Right common carotid artery plus branches (tissue), 1 donor: Measurements from ENCODE around the genes GOLGA8F, CHRFAM7A, GOLGA8H and FAN1.

DNA sequence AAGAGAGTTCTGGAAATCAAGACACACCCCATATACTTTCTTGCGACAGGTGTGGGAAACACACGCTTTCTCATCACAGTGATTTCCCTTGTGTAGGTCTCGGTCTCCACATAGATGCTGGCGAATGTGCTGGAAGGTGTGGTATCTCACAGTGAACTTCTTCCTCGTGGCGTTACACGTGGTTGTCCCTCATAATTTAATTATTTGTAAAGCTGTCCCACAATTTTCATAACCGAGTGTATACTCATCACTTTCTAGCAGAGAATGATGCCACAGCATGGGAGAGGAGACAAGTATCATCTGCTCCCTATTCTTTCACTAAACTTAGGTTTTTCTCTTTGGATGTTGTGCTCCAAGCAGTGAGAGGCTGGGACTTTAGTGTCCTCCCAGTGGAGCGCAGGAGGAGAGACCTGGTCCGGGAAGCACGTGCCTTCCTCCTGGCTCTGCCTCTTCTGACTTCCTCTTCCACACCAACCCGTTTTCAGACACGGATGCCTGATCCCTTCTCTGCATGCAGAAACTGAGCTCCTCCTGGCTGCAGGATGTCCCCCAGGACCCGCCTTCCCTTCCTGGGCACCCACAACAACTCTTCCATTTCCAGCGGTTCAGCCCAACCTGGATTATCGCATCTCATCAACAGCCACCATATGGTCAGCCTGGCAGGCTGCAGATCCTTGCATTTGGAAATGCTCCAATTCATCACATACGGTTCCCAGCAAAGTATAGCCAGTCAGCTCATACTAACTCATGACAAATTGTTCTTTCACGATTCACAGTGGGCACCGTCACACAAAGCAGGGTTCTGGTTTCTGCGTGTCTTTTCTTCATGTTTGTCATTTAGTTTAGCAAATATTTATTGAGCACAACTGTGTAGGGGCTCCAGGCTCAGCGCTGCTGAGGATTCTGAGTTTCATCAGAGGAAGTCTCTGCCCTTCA is 124.7 kb downstream of the GABRG3 start:
- PRO-cap: no peak

- PRO-cap: no peak
Observed at GRCh38 chr15:27645864-27646229, 453.3 kb downstream of the OCA2 start.

- PRO-cap: no peak
Observed at GRCh38 chr15:28094380-28095529, 4.4 kb downstream of the OCA2 start.

GRCh38 chr15:28095620-28096890 is 3.1 kb downstream of the OCA2 start:
- PRO-cap: bidirectional peak, plus-strand start at chr15:28096372, minus-strand start at chr15:28096087

- PRO-cap: no peak
Observed at GRCh38 chr15:28220427-28220917, 101.5 kb downstream of the HERC2 start.

GRCh38 chr15:28378394-28378893 is at the start of gene GOLGA8F:
GOLGA8F (plus strand) TSS chr15:28378664.
- PRO-cap: no peak

- PRO-cap: no peak
Observed at GRCh38 chr15:28890794-28891379, 5.1 kb downstream of the APBA2 start.

- PRO-cap: no peak
Observed at GRCh38 chr15:29267648-29268098, 1.9 kb downstream of the NSMCE3 start.

DNA sequence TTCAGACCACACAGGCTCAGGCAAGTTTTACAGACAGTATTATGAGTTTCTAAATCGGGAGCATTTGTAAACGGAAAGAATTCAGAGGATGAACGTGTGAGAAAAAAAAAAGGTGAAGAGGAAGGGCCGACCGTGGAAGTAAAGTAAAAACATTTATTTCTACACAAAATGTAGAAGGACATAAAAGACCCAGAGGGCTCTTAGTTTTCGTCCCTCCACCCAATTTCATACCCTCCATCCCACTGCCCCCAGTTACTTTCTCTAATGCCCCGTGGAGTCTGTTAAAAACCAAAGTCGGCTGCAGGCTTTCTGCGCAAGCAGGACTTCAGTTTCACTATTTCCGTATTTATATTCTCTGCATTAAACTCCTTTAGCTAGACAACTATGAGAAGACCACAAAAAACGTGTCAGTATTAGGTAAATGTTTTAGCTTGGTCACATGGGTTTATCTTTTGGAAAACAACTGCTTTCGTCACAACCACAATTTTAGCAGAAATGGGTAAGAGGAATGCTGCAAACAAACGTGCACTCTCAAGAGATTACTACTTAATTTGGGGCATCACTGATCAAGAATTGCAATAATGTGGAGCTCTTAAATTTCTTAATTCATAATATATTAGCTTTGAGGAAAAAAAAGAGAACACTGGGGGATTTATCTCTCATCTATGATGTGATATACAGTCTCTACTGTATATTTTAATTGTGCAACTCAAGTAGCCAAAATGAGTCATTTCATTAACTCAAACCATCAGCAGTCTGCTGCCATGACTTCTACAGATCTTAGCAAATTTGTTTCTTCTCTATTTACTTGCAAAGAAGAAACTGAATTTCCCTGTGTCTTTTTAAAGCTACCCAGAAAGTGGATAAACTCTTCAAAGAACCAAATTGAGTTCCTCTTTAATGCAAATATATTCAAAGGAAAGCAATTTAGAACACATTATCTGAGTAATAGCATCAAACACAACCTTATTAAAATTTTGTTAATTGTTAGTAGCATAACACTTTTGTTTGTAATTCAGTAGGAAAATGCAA is 720 bp upstream of the NSMCE3 start:
- PRO-cap: no peak

DNA sequence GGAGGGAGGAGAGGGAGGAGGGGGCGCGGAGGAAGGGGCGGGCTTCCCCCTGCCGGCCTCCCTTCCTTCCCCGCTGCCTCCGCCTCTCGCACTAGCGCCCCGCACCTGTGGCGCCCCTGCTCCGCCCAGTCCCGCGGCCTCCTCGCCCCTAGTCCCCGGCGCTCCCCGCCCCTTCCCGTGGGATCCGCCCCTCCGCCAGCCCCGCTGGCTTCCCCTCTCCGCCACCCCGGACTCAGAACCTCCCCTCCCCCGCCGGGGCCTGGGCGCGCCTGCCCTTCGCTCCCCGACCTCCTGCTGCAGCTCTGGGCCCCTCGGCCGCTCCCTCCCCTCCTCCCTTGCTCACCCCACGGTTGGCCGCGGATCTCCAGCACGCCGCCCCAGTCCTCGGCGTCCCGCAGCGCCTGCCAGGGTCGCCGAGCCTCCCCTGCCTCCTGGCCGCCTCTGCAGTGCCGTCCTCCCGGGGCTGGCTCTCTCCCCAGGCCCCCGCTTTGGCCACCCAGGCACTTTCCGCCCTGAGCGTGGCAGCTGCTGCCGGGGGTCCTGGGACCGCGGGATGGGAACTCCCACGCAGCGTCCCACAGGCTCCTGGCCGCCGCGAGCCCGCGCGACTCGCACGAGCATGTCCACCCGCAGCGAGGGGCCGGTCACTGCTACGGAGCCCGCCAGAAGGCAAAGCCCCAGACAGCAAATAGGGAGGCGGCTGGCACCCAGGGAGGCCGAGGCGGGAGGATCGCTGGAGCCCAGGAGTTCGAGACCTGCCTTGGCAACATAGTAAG is 104.2 kb upstream of the ENTREP2 start:
- PRO-cap: no peak

GRCh38 chr15:30045637-30046277 is 37.0 kb upstream of the GOLGA8J start:
- PRO-cap: no peak

DNA sequence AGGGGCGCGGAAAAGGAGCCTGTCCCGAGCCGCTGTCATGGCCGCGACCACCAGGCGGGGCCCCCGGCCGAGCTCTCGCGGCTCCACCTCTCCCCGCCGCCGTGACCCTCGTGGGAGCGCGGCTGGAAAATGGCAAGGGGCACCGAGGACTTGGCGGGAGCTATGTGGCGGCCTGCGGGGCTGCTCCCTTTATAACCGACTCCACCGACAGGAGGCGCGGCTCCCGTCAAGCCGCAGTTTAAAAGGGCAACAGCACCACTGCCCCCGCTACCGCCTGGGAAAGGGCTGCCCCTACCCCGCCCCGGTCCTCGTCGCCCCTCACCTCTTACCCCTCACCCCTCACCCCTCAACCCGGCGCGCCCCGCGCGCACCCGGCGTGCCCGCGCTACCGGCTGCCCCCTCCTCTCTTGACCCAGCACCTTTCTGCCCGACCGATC is at the start of gene CHRFAM7A:
Gene CHRFAM7A (minus strand): TSS at position 166 of the 437 bp plus-strand sequence.
- PRO-cap: no peak

GRCh38 chr15:30470752-30471461 is 56.8 kb upstream of the GOLGA8R start:
- PRO-cap: no peak

DNA sequence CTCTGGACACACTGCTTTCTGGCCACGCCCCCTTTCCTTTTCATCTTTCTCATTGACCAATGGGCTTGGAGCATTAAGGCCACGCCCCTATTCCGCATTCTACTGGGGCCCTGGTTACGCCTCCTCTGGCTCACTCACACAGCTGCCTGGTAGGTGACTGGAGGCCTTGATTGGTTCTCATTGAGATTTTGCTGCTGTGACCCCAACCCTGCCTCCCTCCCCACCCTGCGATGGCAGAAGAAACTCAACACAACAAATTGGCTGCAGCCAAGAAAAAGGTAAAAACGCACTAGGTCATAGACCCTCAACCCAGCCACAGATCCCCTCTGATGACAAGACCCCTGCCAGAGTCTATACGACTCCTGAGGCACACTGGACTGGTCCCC is at the start of gene GOLGA8H:
Gene GOLGA8H (plus strand): TSS at position 133 of the 386 bp plus-strand sequence.
- PRO-cap: no peak

DNA sequence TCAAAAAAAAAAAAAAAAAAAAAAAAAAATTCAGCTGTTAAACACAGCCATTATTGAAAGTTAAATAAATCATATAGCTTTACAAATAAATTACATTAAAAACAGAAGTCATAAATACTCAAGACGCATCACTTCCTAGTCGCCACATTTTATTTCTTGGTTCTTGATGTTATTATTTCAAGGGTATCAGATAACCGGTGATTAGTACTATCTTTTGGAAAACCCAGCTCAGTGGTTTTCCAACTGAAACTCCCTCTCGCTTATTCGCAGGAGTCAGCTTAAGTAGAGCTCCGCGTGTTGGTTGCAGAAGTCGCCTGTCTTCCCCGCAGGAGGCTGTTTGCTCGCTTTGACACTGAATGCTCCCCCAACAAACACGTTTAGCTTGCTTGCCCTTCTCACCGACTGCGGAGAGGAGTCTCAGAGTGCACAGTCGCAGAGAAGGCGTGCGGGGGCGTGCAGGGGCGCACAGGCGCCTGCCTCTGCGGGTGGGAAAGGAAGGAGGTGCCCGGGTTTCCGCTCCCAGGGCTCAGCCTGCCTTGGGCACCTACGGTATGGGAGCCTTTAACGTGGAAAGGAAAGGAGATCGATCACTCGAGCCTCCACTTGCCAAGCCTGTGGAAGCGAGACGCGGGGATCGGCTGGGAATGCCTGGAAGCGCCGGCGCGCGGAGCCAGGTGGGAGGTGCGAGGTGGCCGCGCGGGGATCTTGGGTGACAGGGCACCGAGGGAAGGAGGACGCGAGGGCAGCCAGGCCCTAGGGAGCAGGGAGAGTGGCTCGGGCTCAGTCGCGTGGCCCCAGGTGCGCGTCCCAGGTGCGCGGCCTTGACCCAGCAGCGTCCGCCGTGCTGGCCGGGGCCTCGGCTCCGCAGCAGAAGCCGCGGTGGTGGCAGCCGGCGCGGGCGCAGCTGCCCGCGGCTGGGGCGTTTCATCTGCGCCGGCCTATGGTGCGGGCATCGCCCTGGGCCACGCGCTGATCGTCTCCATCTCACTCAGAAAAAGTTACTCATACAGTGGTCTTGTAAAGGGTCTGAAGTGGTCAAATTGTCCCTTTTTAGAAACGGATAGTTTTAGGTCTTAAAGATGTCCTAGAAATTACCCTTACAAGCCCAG is at the start of gene FAN1:
Gene FAN1 (plus strand): TSS at position 702 of the 1,109 bp plus-strand sequence.
- PRO-cap: bidirectional peak, plus-strand start at position 653 of the sequence, minus-strand start at position 538 of the sequence

DNA sequence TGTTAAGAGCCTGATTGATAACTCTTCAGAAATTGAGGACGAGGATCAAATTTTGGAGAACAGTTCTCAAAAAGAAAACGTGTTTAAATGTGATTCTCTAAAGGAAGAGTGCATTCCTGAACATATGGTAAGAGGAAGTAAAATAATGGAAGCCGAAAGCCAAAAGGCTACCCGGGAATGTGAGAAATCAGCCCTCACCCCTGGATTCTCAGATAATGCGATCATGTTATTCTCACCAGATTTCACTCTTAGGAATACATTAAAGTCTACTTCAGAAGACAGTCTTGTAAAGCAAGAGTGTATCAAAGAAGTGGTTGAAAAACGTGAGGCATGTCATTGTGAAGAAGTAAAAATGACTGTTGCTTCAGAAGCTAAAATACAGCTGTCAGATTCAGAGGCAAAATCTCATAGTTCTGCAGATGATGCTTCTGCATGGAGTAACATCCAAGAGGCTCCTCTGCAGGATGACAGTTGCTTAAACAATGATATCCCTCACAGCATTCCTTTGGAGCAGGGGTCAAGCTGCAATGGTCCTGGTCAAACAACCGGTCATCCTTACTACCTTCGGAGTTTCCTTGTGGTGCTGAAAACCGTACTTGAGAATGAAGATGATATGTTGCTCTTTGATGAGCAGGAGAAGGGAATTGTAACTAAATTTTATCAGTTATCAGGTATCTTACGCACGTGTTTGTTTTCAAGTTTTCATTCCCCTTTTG is 1.7 kb downstream of the FAN1 start:
- PRO-cap: no peak

DNA sequence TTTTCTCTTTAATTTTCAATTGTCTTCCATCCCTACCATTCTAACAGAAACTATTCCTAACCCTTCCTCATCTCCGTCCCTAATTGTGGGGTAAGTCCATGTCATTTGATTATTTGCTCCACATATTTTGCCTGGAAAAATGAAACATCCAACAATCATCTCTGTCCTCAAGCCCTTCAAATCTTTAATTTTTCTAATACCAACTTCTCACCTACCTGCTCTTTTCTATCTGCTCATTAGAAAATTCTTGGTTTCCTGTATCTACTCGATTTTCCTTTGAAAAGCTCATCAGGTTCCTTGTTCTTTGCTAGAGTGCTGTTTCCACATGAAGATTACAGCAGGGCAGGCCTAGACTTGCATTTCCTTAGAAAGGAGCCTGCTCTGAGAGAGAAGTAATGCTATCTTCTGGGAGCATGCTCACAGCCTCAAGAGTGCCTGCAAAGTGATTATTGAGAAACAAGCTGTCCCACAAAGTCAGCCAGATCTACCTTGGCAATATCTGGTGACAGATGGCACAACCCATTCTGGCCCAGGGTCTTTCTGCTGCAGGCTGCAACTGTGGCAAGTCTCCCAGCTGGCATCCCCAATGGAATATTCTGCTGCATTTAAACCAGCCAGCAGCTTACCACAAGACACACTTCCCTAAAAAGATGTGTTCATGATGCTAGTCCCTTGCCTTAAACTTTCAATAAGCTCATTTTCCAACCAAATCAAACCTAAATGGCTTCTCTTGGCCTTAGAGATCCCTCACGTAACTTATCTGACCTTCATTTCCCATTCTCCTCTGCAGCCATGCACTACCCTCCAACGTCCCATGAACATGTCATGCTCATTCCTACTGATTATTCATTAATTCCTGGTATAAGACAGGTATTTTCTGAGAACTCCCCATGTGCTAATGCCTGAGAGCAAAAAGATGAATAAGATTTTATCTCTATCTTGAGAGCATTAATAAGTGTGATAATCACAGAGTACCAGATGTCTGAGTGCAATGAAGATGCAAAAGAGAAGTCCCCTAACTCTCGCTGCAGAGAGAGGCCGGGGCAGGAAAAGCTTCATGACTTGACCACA is 29.3 kb downstream of the MTMR10 start:
- PRO-cap: no peak

GRCh38 chr15:30984567-30984868 is 6.9 kb downstream of the MTMR10 start:
- PRO-cap: no peak

GRCh38 chr15:31013896-31014211 is 22.4 kb upstream of the MTMR10 start:
- PRO-cap: no peak

DNA sequence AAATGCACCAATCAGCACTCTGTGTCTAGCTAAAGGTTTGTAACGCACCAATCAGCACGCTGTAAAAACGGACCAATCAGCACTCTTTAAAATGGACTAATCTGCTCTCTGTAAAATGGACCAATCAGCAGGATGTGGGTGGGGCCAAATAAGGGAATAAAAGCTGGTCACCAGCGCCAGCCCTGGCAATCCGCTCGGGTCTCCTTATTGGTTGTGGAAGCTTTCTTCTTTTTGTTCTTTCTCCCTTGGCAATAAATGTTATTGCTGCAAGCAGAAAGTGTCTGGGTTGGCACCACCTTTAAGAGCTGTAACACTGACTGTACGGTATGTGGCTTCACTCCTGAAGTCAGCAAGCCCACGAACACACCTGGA is 13.4 kb downstream of the TRPM1 start:
- PRO-cap: no peak